Osteocyte (in vitro differentiated cells): ENCODE data around the genes ERP27, RERG and AEBP2.

DNA sequence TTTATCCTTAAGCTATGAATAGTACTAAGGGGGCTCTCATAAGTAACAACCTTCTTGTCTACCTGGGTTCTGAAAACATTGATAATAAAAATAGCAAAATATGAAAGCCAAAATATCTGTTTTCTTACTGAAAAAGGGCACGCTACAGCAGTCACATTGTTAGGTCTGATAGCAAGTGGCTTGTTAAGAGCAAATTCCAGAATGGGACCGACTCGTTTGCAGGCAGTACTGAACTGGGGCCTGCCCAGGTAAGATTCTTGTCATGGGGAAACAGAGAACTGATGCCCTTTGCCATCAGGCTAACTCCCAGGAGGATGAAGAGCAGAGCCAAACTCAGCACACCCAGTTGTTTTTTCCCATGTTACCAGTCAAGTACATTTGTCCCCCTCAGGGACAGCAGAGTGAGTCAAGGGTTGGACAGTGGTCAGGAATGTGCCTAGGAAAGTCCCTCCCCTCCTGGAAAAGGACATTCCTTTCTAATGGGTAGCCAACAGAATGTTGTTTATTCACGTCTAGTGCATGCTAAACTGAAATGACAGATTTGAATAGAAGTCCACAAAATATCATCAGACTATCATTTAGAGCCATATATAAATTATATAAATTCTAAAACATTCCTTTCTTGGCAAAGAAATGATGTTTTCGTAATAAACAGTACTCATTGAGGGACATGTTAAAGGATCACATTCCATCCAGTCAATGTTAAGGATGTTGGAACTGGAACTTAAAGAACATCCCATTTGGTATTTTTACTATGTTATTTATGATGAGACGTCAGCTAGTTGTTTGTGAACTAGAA lies 1.5 kb downstream of the ART4 start:
- PRO-cap: no peak

DNA sequence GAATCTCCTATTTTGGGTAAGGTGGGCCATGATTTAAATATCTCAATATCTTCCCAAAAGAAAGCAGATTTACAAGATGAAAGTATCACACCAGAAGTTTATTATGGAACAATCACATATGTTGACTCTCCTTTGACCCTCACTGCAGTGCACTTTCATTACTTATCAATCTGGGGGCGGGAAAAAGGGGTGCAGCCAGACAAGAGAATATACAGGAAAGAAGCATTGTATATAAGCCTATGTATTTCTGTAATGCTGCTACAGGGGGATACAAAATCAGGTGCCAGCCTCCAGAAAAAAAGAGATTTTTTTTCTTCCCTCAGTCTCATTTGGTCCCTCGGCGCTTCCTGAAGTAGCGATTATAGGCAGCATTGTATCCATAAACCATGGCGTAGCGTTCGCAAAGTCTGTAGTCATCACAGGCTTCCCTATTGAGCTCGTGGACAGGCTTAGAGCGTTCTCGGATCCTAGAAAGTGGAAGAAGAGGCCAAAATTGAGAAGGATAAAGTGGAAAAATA lies 3.8 kb downstream of the MGP start:
- PRO-cap: no peak

DNA sequence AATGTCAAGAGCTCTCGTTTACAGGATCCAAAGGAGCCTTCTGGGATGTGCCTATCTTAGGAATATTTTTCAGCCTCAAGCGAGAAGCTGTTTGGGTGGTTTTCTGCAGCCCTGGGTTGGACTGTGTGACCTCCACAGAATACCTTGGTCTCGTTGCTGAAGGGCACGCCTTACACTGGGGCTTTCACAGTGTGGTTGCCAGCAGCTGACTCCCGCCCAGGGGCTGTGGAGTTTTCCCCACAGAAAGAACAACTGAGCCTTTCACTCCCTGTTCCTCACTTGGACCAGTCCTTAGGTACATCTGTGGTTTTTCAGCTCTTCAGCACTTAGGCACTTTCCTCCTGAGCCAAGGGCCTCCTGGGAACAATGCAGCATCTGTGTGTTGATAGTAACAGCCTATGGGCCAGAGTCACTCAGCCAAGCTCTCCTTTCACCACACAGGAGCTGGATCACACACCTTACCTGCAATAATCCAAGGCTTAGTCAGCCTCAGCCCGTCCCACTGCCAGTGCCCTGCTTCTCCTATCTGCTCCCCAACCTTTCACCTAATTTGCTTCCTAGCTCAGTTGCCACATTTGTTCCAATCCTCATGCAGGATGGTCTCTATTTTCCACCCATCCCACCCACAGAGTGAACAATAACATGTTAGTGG lies 24.9 kb downstream of the ERP27 start:
- PRO-cap: no peak

DNA sequence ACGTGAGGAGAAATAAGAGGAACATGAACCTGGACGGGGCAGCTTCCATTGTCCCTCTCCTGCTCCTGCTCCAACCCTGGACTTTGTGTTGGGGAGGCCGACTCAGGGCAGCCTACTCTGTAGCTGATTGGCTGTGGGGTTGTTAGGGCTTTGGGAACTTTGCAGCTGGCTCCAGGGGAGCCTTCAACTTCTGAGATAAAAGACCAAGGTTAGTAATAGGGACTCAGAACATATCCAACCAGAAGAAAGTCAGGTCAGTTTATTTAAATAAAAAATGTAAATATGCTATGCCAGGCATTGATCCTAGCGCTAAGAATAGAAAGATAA lies at the start of gene ERP27:
Gene ERP27 (minus strand): TSS at position 78 of the 327 bp plus-strand sequence.
- PRO-cap: no peak

DNA sequence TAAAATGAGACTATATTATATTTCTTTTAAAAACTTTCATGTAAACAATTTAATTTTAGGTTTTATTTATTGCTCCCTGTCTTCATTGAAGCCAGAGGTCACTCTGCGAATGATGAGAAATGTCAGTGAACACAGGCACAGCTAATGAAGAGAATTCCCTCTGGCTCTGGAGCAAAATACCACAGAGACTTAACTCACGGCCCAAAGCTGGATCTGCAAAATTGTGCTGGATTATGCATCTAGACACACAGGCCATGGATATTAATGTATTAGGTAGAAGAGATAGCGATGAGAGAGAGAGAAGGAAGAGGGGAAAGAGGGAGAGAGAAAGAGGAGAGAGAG lies 3.9 kb downstream of the ARHGDIB start:
- PRO-cap: no peak

- PRO-cap: no peak
Measured at GRCh38 chr12:15220015-15220778, 1.0 kb downstream of the RERG start.

DNA sequence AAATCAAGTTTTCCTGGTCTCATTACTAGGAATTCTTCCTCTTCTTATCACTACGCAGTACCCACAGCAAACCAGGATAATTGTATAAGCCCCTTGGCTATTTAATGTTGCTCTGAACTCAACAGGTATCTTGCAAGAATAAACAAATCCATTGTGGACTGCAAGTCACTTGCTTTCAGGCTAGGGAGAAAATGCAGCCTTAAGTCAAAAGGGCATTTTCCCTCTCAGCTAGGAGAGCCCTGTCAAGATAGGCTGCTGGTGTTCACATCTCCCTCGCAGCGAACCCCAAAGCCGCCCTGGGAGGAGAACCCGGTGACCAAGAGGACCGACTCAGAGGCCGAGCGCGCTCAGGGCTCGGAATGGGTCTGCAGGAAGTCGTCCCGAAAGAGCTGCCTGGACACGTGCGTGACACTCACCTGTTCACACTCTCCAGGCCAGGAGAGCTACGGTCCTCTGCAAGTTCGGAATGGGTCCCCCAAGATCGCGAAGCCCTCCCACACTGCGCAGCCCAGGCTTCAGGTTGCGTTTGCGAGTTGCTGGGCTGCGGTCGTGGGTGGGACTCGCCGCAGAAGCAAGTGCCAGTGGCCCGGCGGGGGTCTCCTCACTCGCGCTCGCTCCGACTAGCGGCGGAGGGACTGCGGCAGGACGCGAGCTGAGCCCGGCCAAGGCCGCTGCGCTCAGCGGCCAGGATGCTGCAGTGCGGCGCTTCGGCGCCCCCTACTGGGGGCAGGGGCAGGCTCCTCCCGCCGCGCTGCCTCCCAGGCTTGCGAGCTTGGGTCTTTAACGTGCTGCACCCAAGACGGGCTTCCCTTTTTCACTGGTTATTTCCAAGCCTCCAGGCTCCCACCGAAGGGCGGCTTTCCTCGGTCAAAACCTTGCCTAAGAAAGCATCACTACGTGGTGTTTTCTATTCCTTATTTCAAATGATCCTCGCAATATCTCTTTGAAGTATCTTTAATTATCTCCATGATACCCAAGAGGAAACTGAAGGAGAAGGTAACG lies at the start of gene RERG:
Gene RERG (minus strand): TSS at position 639 of the 1,002 bp plus-strand sequence.
- PRO-cap: unidirectional peak, minus-strand start at position 501 of the sequence; unidirectional peak, minus-strand start at position 639 of the sequence

DNA sequence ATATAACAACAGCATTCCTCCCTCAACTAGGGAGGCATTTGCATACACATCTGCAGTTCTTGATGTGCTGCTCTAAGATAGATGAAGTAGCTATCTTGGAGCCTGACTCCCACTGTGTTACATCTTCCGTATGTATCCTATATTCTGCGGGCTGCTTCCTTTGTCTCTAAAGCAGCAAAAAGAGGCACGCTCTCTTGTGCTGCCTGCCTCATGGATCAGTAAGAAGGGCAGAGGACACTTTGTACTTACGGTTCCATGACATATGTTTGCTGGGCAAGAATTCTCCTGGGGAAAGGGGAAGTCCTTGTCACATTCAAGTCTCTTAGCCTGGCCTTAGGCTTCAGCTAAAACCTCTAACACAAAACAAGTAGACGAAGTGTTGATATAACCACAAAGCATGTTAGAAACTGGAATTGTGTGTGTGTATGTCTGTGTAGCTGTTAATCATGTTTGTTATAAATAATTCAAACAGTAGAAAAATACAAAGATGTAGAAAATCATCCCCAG lies 2.5 kb upstream of the RERG start:
- PRO-cap: no peak

DNA sequence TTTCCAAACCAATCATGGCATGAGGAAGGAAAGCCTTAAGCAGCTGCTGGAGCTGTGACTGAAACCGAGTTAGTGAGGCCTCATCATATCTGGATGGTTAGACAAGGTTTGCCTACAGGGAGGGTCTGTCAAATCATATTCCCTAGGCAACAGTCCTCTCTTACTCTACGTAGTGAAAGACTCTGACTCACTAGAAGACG lies 29.9 kb upstream of the STRAP start:
- PRO-cap: no peak

DNA sequence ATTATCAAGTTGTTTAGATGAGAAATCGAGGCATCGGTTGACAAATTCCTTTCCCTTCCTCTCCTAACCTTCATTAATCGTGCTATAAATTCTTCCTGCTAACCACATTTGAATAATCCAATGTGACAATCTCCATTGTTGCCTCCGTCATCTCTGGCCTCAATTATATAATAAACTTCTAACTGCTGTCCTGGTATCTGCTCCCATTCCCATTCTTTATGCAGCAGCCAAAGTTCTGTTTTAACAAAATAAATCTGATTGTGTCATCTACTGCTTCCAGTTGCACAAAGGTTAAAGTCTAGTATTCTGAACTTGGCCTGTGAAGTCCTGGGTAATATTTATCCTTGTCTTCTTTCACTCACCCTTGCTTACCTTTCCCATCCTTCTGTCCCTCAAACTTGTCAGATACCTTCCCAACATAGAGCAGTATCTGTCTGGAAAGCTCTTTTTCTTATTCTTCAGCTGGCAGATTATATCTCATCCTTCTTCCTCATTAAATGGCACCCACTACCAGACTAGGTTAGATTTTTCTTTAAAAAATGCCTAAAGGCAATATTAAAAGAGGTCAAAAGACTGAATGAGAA lies 19.4 kb upstream of the STRAP start:
- PRO-cap: no peak

DNA sequence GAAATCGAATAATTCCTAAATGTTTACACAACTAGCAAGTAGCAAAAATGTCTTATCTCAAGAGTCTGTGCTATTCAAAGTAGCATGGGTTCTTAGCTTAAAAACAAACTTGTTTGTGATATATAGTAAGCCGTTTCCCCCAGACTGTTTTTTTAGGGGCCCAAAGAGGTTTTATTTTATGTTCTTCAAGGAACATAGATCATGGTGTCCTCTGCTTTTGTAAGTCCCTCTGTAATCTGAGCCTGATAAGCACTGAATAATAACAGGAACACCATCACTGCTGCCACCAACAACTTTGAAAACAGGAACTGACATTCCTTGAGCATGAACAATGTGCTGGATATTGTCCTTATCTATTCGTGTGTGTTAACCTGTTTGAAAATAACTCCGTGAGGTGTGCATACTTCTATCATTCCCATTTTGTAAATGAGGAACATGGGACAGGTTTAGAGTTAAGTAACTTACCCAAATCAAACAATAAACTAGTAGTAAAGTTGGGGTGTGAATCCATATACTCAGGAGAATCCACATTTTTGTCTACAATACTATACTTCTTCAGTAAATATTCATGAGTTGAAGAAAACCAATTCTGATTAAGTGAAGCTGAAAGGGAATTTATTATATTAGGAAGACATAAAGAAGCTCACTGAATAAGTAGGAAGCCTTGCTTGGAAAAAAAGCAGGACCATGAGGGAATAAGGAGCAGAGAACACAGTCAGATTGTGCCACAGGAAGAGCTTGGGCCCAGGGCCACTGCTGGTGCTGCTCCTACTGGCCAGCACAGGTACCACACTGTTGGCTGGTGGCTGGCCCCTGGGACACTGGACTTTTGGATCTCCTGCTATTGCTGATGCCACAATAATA lies 67.6 kb downstream of the DERA start:
- PRO-cap: no peak

GRCh38 chr12:16057934-16058436 lies 146.9 kb downstream of the DERA start:
- PRO-cap: no peak

- PRO-cap: no peak
Measured at GRCh38 chr12:16281032-16281575, 3.6 kb upstream of the SLC15A5 start.

GRCh38 chr12:17281131-17281603 lies 675.2 kb upstream of the LMO3 start:
- PRO-cap: no peak

DNA sequence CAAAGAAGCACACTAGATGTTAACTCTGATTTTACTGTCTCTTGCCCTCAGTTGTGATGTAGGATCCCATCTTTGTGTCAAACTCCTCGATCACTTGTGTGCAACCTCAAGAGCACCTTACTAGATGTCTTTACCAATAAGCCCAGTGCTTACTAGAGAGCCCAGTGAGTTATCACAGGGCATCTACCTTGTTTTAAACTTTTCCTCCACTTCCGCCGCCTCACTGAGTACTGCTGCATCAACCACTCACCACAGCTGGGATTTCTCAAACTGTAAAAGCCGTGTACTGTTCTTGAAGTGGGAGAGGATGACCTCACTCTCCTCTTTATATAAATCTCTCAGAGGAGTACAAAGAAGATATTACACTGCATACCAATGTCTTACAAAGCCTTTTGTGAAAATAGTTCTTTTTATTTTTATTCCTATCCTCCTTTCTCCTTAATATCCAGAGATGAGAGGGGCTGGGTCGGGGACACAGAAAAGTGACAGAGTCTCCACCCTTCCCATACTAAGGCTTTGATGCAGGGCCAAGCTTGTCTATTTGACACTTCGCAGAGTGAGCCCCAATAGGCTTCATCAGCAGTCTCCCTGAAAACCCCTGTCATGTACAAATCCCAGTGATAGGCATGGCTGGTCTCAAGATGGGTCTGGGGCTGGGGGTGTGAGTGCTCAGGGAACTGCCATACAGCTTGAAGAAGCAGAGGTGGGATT lies 94.1 kb downstream of the PLCZ1 start:
- PRO-cap: no peak

- PRO-cap: no peak
Measured at GRCh38 chr12:18753021-18753262, 15.0 kb downstream of the CAPZA3 start.

GRCh38 chr12:19146775-19147547 lies 17.4 kb downstream of the PLEKHA5 start:
- PRO-cap: no peak

DNA sequence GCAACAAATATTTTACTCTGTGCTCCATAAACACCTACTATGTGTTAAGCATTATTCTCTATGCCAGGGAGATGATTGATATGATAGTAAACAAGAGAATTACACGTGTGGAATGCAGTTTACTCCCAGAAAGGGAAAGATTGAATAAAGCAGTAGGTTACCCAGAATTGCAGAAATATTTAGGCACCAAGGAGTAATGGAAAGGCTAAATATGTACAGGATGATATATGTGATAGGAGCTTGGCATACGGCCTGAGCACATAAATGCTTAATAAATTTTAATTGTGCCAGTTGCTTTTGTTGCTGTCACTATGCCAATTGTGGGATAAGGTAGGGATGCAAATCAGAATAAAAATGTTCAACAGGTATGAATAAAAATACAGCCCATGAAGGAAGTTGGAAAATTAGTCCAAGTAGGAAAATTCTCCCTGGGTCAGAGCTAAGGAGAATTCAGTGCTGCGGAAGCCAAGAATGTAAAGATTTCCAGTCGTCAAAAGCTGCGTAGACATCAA lies 87.7 kb downstream of the PLEKHA5 start:
- PRO-cap: no peak

- PRO-cap: bidirectional peak, plus-strand start at chr12:19439677, minus-strand start at chr12:19439338; unidirectional peak, plus-strand start at chr12:19439712; unidirectional peak, plus-strand start at chr12:19439936
Measured at GRCh38 chr12:19439403-19440103, at the start of gene AEBP2. Gene AEBP2 (plus strand): TSS chr12:19439492.

DNA sequence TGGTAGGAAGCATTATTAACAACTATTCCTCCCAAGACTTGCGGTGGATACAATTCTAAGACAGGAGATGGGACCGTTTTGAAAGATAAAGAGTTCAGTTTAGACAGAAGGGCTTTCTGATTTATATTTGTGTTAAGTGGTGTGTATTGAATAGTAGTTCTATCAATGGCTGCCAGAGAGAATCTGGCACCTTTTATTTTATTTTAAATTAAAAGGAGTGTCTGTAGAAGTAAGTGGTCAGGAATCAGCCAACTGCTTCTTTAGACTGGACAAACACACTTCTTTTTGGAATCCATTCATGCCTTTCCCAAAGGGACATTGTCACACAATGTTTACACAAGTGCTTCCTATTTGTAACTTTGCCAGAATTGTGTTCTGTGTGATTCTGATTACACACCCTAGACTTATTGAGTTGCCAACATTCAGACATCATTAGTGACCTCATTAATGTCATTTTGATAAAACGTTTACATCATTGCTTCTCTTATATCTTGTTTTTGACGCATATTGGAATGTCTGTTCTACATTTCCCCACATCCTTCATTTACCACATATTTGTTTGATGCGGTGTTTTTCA lies 305.3 kb downstream of the AEBP2 start:
- PRO-cap: no peak